HCT116 (cell line): ENCODE measurements around the genes OGDHL and AGAP6.

DNA sequence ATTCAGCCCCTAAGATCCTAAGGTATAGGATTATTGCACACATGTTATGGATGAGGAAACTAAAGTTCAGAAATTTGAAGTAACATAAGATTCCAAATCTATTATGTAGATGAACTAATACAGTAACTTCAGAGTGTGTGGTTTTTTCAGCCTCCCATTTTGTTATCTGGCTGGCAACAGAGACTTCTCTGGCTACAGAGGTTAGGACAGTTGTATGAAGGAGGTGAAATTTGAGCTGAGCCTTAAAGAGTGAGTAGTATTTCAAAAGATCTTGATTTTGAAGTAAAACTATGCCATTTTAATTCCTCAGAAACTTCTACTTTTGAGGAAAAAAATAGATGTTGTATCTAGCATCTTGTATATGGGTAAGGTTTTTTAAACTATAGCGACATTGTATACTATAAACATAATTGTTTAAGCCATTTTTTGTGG, 125.5 kb downstream of the MAPK8 start:
- RRBS = no CpG with 5 or more reads among the region's 1 CpG

DNA sequence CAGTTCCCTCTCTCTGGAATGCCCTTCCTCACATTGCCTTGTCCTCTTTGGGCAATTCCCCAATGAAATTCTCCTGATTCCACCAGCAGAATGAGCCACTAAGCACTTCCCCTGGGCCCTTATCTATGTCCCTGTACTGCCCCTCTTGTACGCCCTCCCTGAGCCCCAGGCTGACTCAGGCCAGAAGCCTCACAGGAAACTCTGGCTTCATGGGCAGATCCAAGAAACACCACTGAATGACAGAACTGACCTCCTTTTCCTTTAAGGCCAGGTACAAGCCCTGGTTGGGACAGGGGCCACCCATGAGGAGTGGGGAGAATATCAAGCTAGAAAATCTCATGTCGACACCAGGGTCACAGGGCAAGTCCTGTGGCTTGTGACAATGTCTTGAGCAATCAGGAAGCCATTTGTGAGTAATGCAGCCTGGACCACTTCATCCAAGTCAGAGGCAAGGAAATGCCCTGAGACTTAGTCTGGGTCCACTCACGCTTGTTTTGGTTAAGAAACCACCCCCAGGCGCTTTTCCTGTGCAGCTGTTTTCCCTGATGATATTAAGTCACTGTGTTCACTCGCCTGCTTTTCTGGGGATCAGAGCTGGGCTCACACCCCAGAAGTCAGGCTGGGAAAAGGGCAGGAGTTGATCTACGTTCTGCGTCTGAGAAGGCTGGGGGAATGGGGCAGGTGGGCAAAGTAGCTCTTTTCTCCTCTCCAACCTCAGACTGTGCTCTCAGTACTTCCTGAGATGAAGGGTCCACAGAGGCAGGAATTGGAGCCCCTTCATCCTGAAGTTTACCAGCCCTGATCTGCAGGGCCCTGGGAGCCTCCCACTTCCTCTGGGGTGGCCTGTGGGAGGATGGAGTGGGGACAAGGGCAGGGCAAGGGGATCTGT, 2.1 kb upstream of the ARHGAP22 start:
- RRBS = no CpG with 5 or more reads among the region's 7 CpGs

DNA sequence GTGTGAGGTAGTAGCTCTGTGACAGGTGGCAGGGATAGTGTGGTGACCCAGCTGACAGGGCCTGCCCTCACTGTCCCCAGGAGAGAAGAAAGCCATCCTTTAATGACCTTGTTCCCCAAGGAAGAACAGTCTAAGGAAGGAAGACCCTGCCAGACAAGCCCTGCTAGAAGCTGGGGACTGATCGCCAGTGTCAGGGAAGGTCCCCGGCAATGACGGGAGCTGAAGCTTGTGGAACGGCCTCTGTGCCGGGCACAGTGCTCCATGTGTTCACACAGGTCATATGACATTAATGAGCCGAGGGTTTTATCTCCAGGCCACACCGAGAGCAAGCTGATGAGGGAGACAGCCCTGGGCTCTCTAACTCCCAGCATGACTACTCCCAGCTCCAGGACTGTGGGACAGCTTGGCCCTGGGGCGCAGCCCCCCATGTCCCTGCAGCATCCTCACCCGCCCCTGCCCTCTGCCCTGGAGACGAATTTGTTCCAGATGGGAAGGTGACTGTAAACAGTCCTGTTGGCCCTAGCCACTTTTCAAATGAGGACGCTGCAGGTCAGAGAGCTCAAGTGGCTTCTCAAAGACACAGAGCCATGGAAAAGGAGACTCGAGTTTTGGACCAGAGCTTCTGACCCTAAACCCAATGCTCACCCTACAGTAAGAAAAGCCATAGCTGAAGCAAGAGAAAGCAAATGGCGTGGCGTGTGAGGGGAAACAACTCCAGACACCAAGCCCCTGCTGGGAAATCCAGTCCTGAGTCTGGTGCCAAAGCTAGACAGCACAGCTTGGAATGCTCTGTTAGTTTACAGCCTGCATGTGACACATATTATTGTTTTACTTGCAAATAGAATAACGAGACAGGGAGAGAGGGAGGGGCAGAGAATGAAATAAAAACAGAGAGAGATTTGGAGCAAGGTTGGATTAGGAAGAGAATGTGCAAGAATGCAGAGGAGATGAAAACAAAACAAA, 69.3 kb upstream of the LRRC18 start:
- RRBS = 76% methylated on average over 3 of the region's 15 CpGs

DNA sequence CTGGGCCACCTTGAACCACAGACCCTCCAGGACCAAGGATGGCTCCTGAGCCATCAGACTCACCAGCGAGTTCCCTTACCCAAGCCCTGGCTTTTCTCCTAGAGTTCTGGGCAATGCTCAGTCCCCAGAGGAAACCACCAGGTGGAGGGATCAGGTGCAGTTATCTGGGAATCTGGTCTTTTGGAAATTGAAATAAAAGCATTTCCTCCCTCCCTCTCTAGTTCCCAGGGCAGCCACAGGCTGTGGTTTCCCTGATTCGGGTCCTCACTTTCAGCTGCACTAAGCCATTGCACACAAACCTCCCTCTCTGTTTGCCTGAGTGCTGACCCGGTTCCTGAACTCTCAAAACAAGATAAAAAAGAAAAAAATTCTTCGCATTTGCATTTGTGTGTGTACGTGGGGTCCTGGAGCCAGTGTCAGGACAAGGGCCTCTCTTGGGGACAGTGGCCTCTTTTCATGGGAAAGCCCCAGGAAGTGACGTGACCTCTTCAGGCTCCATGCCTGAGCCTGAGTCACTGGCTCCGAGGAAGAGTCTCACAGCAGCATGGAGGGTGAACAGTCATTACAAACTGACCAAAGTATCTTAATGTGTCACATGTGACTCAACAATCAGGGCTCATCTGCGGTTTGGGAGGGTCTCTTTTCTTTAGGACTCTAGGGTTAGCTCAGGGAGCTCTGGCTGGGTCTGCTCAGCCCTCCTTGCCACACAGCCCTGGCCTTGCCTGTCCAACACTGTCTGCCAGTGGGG, 10.9 kb downstream of the TMEM273 start:
- RRBS = no CpG with 5 or more reads among the region's 8 CpGs

- RRBS = no CpG with 5 or more reads among the region's 3 CpGs
Measured at GRCh38 chr10:49183648-49184065, 4.5 kb downstream of the TMEM273 start.

GRCh38 chr10:49538431-49538689, 561 bp downstream of the ERCC6 start:
- RRBS = no CpG with 5 or more reads among the region's 14 CpGs

- RRBS = 39% methylated on average over 23 of the region's 92 CpGs
Measured at GRCh38 chr10:49761380-49762501, at the start of gene OGDHL. OGDHL (minus strand) TSS chr10:49762323.

- RRBS = no CpG with 5 or more reads among the region's 9 CpGs
Measured at GRCh38 chr10:49933224-49933963, 8.4 kb downstream of the PARG start.

- RRBS = no CpG with 5 or more reads among the region's 28 CpGs
Measured at GRCh38 chr10:49941295-49941707, 526 bp downstream of the PARG start.

- RRBS = no CpG with 5 or more reads among the region's 5 CpGs
Measured at GRCh38 chr10:49987874-49988430, at the start of gene AGAP6. AGAP6 (plus strand) TSS chr10:49988406.

GRCh38 chr10:50374245-50375456, 123.3 kb upstream of the ASAH2 start:
- RRBS = no CpG with 5 or more reads among the region's 3 CpGs

DNA sequence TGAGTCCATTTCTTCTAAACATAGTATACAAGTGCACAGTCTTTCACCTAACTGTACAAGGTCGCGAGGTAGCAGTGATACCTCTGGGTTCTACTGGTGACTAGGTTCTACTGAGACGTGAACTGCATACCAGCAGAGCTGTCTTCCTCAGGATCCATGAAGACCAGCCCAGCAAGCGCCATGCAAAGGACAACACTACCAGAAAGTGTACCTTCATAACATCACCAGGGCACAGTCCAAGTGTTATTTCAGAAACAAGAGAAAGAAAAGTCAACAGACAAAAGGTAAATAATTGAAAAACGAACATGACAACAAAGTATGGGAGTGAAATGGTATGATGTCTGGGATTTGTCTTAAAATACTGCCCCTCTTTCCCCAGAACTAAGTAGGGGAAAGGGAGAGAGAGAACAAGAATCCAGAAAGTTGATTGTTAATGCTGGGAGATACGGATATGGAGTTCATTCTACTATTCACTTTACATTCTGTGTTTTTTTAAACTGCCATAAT, 141.1 kb upstream of the ASAH2 start:
- RRBS = no CpG with 5 or more reads among the region's 6 CpGs

DNA sequence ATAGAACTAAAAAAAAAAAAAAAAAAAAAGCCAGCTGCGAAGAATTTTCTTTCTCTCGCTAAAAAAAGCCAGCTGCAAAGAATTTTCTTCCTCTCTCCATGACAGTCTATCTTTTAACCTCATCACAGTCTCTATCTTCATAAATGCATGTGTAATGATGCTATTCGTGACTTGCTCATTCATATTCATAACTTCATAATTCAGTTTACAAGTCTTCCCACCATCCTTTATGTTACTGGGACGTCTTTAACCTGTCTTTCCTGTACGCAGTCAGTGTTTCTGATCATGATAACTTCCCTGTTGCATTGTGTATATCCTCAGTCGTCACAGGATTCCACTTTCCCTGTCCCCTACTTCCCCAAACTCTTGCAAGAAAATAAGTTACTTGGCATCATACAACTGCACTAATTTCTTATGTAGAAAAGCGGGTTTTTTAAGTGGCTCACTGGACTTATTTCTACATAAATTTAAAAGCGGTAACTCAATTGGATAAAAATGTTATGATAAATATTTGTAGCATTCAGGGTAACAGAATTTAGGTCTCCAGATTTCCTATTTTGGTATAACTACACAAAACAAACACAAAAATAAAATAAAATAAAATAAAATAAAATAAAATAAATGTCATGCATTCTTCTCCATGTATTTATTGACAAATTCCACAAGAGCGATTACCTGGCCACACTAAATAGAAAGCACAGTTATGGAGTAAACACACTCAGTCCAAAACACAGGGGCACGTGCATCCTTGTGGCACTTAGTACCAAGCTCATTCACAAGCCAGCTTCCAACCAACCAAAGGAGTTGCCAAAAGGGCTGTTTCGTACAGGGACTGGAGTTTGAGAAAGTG, 165.7 kb upstream of the ASAH2 start:
- RRBS = no CpG with 5 or more reads among the region's 11 CpGs

DNA sequence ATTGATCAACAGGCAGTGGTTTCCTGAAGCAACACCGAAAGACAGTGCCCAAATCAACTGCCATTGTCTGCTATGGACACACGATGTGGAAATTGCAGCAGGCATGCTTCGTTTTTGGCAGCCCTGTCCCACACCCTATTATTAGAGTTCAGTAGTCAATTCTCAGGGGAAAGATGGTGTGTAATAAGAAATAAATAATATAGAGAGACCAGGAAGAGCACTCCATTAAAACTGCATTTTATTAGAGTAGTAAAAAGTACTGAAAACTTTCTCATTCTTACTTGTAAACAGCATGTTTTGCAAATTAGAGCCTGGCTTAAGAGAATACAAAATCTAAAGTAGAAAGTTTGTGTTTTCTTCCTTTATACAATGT, 153.8 kb downstream of the SGMS1 start:
- RRBS = no CpG with 5 or more reads among the region's 3 CpGs

DNA sequence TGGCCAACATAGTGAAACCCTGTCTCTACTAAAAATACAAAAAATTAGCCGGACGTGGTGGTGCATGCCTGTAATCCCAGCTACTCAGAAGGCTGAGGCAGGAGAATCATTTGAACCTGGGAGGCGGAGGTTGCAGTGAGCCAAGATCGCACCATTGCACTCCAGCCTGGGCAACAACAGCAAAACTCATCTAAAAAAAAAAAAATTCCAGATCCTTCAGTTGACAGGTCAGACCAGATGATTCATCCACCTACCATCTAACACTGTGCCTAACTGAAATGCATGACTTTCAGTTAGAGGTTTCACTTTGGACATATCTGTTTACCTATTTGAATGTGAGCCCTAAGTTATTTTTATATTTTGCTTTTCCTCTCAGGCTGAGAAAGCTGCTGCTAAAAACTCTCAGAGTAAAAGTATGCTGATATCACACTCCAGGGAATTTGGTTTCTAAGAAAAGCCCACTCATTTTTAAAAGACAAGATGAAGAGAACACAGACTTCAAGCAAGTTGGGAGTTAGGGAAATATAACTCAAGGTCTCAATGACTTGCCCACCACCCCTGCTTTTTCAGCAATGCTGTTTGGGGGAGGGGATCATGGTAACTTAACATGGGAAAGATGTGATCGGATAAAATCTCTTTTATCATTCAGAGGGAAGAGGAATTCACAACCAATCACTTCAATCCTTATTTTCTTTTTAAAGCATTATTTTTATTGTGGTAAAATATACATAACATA, 126.0 kb downstream of the SGMS1 start:
- RRBS = no CpG with 5 or more reads among the region's 5 CpGs

GRCh38 chr10:50622674-50623140, 1.0 kb downstream of the SGMS1 start:
- RRBS = no CpG with 5 or more reads among the region's 35 CpGs

GRCh38 chr10:50624391-50624782, 631 bp upstream of the SGMS1 start:
- RRBS = no CpG with 5 or more reads among the region's 34 CpGs

DNA sequence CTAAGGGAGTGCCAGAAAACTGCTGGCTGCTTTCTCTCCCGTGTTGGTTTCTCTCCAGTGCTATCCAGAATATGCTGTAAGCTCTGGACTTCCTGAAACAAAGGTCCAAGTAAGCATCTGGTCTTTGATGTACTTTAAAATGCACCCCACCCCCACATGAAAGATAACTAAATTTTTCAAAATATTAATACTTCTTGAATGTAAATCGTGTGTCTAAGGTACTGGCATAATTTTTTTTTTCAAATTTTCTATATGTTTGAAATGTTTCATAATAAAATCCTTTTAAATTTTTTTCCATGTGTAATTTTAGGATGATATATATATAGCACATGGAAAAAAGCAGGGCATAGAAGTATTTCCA, 2.2 kb upstream of the SGMS1 start:
- RRBS = no CpG with 5 or more reads among the region's 2 CpGs